Epithelial cell of esophagus (primary cell): ENCODE results near the genes MYBPC3, SPI1 and SLC39A13.

DNA sequence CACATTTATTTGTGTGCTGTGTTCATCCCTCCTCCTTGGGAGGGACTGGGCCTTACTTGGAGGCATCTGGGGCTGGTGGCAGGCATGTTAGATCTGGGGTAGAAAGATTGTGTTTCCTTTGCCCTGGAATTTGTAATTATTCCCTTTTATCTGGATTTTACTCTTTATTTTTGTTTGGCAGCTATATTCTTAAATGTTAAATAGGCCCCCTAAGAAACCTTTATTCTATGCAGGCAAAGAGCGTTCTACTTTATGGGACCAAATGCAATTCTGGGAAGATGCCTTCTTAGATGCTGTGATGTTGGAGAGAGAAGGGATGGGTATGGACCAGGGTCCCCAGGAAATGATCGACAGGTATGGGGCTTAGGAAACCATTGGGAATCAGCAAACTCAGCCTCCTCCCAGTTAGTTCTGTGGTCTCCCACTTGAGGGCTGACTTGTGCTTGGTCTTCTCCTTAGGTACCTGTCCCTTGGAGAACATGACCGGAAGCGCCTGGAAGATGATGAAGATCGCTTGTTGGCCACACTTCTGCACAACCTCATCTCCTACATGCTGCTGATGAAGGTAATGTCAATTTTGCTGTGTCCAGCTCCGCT is 43.4 kb downstream of the MYBPC3 start:
- RRBS: no CpG with 5 or more reads among the region's 6 CpGs

- RRBS: no CpG with 5 or more reads among the region's 16 CpGs
These were observed at the start of gene MYBPC3 for GRCh38 chr11:47352430-47353452. Gene MYBPC3, minus strand, starts transcription at chr11:47352702.

DNA sequence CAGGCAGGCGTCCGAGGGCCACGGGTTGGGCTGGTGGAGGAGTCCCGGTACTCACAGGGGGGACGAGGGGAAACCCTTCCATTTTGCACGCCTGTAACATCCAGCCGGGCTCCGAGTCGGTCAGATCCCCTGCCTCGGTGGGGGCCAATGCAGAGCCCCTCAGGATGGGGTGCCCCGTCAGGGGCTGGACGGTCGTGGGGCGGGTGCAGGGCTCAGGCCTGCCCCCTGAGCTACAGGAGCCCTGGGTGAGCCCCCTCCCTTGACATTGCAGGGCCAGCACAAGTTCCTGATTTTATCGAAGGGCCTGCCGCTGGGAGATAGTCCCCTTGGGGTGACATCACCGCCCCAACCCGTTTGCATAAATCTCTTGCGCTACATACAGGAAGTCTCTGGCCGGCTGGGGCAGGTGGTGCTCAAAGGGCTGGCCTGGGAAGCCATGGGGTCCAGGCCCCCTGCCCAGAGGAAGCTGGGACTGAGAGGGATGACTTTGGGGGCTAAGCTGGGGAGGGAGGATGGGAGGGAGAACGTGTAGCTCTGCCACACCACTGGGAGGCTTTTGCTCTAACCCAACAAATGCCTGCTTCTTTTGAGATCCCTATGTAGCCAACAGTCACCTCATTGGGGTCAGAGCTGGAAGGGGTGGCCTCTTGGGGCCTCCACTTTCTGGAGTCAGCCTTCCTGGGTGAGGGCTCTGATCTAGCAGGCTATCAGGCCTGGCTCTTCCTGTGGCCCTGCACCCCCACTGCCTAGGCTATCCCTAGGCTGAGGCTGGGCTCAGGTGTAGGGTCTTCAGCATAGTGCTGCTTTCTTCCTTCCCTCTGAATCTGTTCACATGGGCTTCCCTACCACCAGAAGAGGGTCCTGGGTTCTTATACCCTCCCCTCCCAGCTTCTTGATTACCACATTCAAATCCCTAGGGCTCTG is at the start of gene SPI1:
TSS of gene SPI1 (minus strand) at position 294 of the 924 bp plus-strand sequence.
- RRBS: 87% methylated on average over 4 of the region's 21 CpGs

DNA sequence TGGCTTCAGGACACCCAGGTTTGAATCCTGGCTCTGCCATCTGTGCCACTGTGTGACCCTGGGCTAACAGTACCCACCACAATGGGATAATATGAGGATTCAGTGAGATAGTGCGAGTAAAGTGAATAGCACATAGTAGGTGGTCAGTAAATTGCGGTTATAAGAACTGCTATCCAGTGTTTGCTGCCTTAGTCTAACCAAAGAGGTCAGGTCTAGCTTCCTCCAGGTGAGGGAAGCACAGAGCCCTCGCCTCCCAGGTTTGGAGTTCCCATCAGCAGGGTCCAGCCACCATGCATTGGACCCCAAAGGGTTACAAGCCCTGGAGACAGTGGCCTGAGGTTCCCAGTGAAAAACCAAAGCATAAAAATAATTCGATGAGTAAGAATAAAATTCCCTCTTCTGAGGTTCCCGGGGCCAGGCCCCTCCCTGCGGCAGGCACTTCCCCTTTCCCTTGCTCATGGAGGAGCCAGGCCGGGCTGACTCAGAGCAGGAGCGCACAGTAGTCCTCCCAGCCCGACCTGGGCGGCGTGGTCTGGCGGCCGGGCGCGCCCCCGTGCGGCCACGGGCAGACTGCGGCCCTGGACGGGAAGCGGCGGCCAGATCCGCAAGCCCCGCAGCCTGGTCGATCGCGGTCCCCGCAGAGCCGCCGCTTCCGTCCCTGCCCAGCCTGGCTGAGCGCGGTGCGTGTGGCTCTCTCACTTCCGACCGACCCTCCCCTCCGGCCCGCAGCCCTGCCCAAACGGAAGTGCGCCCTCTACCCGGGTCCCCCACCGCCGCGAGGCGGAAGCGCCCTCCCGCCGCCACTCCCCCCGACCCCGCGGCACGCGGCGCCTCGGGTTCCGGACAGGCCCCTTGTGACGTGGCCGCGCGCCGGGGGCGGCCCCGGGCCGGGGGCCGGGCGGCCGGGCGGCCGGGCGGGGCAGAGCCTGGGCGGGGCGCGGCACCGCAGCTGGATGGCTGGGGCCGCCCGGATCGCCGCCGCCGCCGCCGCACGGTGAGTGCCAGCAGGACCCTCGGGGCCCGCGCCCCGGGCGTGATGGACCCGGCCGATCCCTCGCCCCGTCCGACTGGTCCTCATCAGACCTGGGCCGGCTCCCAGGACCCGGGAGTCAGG is at the start of gene SLC39A13:
TSS of gene SLC39A13 (plus strand) at position 922 of the 1,114 bp plus-strand sequence.
- RRBS: 2% methylated on average over 52 of the region's 95 CpGs

- RRBS: 3% methylated on average over 3 of the region's 25 CpGs
These were observed 528 bp downstream of the SLC39A13 start for GRCh38 chr11:47408783-47409453.

DNA sequence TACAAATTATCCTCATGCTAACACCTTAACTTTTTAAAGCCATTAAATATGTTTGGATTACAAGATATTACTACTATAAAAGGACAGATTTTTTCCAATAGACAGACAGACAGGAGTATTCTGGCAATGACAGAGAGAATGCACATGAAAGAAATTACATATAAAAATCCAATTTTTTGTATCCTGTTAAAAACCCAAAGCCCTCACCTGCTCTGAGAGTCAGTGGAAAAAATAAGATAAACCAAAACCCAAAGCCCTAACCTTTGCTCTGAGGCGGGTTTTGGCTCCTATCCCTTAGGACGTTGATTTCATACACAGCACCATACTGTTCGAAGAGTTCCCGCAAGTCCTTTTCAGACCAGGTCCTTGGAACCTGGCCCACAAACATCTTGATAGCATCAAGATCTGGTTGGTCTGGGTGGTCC is 39.7 kb upstream of the RAPSN start:
- RRBS: no CpG with 5 or more reads among the region's 4 CpGs

DNA sequence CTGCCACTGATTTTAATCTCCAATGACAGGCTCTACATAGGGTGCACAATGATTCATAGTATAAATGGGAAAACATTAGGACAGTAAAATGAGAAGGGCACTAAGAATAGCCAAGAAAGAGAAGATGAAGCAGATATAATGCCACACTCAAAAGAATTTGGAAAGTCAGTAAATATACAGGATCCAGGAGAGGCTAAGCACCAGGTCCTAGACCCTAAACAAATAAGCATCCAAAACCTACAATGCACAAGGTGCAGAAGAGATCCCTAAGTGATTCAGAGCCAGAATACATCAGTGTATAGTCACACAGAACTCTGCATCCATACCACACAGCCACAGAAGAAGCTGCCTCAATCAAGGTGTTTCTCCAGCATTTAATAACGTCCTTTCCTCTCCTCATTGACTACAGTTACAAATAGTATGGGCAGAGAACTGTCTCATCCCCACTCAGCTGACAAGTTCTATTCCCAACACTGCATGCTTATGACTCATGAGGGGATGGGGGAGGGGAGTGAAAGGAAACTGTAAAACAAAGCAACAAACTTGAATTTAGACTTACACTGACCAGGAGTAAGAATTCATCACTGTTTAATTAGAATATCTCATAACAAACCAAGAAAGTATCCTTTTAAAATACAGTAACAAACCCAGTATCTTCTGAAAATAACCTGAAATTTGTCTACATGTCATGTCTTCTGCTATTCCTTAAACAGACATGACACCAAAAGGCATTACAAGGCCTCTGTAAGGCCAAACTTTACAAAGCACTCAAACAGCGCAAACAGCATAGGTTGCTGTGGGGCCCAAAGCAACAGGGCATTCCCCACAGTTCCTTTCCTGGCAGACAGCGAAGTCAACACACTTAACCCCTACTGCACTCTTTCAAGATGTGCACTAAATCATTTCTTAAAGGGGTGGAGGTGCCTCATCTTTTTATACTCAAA is 29.4 kb downstream of the CELF1 start:
- RRBS: no CpG with 5 or more reads among the region's 3 CpGs

GRCh38 chr11:47589376-47589850 is 2.9 kb downstream of the FAM180B start:
- RRBS: 20% methylated on average over 26 of the region's 38 CpGs

GRCh38 chr11:47589921-47590651 is 3.6 kb downstream of the FAM180B start:
- RRBS: 3% methylated on average over 14 of the region's 115 CpGs

DNA sequence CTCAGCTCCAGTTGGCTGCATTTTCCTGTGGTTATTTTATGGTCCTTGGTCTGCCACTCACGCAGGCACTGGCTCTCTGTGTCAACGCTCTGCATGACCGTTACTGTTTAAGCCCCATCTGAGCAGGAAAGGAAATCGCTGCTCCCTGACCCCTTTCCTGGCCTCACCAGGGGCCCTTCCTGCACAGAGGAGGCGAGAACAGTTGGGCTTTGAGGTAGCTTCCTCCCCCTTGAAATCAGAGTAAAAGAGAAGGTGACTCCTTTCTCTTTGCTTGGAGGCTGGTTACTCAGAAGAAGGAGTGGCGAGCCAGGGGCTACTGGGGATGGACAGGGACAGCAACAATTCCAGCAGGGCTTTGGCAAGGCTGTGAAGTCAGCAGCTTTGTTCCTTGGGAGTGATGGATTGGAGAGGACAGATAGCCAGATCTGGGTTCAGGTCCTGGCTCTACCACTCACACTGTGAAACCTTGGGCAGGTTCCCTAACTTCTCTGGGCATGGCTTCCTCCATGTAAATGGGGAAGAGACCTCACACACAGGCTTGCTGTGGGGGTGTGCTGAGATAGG is 2.3 kb downstream of the C1QTNF4 start:
- RRBS: no CpG with 5 or more reads among the region's 6 CpGs

GRCh38 chr11:47731292-47732189 is 16.4 kb upstream of the AGBL2 start:
- RRBS: no CpG with 5 or more reads among the region's 12 CpGs

- RRBS: no CpG with 5 or more reads among the region's 7 CpGs
These were observed 24.6 kb downstream of the FNBP4 start for GRCh38 chr11:47742493-47742909.

DNA sequence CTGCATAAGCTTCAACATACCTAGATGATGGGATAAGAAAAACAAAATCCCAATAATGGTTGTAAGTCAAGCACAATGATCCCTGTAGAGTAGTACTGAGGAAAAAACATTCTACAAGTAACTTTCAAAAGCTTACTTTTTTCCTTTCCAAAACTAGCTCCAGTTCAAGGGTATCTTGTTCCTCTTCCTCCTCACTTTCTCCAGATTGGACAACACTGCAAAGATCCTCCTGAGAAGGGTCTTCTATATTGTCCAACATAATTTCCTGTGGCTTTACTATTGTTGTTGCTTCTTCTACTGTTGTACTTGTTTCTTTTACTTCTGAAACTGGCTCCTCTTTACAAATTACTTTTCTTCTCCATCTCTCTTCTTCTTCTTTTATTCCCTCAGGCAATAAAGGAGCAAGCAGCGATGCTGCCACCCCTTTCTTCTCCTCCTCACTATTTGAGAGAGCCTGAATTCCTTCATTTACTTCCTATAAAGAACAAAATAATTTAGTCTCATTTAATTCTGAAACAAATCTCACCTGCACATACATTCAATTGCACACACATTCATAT is 21.1 kb downstream of the FNBP4 start:
- RRBS: no CpG with 5 or more reads among the region's 1 CpG

DNA sequence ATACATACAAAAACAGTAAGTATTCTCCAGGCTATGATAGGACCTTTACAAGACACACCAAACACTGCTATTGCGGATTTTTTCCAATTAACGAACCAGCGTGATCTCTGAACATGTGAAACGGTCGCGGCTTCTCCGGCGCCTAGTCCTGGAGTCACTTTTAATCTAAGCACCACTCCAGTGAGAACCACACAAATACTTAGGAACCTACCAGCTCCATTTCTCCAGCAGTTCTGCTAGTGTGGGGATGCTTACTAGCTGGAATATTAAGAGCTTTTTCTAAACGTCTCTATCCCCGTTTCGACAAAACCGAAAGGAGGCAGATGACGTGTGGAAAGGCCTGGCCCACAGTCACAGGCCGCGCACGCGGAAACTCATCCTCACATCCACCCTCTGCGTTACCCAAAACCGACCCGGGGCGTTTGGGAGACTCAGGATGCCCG is 755 bp downstream of the FNBP4 start:
- RRBS: 0% methylated on average over 1 of the region's 22 CpGs

GRCh38 chr11:47920305-47920907 is 60.0 kb upstream of the PTPRJ start:
- RRBS: no CpG with 5 or more reads among the region's 6 CpGs

- RRBS: no CpG with 5 or more reads among the region's 3 CpGs
These were observed 55.9 kb upstream of the PTPRJ start for GRCh38 chr11:47924410-47924814.

DNA sequence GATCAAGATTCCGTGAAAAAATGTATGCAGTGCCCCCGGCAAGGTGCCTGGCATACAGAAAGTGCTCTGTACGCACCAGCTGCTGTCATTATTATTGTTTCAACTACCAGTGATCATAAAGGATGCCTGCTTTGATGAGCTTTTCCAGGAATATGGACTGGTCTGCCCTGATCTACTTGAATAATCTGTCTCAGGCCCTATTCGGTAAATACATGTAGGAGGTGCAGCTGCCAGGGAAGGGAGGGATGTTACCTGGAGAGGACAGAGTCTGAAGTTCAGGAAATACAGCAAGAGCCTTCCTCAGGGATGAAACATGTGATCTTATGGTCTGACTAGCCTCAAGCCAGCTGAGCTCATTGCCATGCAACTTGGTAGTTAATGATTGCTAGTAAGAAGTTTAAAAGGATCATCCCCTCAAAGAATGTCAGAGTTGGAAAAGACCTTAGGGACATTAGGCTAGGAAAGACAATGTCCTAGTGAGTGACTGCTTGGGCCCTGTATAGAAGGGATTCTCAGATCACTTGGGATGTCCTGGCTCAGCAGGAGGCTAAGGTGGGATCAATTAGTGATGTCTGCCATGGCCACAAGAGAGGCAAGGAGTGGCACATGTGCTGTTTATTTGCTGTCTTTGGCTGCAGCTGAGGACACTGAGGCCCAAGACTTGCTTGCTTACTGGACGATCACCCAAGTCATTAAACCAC is 18.4 kb downstream of the PTPRJ start:
- RRBS: no CpG with 5 or more reads among the region's 5 CpGs

GRCh38 chr11:48015982-48016591 is 35.7 kb downstream of the PTPRJ start:
- RRBS: no CpG with 5 or more reads among the region's 4 CpGs

GRCh38 chr11:48044016-48045023 is 64.0 kb downstream of the PTPRJ start:
- RRBS: no CpG with 5 or more reads among the region's 16 CpGs